Neuron (in vitro differentiated cells): Measurements from ENCODE around the gene WAC.

DNA sequence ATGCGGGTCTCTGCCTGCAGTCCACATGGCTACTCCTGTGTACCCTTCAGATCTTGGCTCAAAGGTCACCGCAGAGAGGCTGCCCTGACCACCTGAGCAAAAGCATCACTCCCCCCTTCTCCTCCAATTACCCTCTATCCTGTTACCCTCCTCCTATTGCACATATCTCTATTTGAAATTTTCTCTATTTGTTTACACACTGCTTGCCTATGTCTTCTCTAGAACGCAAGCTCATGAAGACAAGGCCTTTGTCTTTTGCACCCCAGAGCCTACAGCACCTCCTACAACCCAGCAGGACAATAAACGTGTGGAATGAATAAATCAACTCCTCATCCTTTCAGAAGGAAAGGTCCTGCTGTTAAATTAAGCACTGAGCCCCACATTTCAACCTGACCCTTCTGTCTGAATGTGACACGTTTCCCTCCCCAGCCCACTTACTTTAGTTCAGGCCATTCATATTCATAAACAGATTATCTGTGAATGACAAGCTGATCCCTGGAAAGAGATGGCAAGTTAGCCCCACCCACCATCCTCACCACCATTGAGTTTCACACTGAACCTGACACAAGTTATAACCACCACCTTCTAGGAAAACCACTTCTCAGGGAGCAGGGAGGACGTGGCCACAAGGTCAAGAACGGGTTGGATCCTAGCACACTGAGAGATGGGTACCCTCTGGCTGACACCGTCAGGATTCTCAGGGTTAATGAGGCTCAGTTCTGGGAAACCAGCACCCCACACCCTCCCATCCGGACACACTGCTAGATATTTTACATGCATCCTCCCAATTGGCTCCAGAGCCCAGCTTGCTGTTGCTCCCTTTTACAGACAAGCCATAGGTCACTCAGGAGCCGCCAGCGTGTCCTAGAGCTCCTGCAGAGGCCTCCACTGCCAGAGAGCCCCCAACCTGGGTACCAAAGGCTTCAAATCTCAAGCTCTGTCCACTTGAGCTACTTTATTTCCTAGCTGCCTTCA lies 1.0 kb downstream of the PRTFDC1 start:
- PRO-cap: unidirectional peak, plus-strand start at position 265 of the sequence; bidirectional peak, plus-strand start at position 597 of the sequence, minus-strand start at position 410 of the sequence; bidirectional peak, plus-strand start at position 825 of the sequence, minus-strand start at position 708 of the sequence

DNA sequence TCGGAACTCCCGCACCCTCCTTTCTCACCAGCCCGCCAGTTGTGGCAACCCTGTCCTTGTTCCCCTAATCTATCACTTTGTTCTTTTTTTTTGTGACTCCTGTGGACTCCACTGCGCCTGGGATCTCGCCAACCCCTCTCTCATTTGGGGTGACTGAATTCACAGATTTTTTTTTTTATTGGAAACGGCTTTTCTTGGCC lies 4.5 kb upstream of the GAD2 start:
- PRO-cap: no peak

DNA sequence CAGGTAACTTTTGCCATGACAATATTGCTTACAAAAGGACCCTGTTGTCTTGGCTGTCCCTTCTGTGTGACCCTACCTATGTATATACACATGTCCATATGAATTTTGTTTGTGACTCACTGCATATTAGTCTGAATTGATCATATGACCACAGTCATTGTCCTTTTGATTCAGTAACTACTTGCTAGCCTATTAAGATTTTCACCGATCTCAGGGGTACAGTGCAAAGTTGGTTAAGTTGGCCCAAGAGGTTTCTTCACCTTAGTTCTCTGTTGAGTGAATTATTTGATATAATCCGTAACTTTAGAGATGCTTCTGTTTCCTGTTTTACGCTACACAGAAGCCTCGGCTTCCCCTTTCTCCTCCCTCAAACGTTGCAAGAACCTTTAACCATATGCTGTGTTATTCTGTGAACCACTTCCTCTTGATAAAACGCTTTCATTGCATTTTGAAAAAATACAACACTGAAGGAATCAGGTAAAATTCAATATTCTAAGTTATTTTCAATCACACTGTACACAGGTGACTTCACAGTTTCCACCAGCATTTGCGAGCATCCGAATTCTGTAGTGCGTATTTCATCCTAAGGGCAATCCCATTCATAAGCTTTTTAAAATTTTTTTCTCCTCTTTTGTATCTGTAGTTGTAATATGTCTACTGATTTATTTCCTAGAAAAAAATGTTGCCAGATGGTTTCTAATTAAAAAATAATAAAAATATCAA lies 44.0 kb downstream of the APBB1IP start:
- PRO-cap: no peak

DNA sequence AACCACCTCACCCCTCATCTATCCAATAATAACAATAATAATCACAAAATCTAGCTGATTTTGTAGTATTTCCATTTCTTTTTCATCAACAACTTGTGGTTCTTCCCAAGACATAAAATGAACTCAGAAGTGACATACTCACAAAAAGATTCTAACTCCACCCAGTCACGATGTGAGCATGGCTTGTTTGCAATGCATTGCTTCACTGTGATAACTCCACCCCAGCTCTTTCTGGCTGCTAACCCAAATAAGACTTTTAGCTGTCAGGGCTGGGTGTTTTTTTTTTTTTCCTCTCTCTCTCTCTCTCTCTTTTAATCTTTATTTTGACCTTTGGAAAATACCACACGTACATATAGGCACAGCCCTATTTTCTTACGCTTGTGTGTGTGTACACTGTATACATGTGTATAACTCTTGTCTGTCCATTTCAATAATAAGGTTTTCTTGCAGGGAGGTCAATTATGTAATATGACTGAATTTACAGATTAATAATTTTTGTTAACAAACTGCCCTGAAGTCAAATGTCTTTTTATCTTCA lies 48.9 kb downstream of the APBB1IP start:
- PRO-cap: no peak

DNA sequence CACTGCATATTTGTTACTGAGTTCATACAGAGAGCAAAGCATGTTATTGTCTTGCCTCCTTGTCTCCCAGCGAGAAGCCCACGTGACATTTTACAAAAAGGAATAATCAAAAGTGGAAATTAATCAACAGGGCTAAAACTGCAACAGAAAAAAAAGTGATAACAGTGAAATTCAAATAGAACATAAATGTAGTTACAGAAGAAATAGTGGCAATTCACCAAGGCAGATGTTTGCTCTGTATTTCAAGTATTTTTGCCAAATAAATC lies 35.4 kb upstream of the PDSS1 start:
- PRO-cap: no peak

GRCh38 chr10:26696597-26697056 lies 874 bp upstream of the PDSS1 start:
- PRO-cap: bidirectional peak, plus-strand start at chr10:26696950, minus-strand start at chr10:26697001

- PRO-cap: no peak
These were observed 83.6 kb upstream of the ABI1 start for GRCh38 chr10:26944223-26944864.

- PRO-cap: bidirectional peak, plus-strand start at chr10:27742798, minus-strand start at chr10:27742785; unidirectional peak, minus-strand start at chr10:27742869
These were observed 2.6 kb downstream of the MKX start for GRCh38 chr10:27742716-27743762.

GRCh38 chr10:27743763-27744066 lies 1.9 kb downstream of the MKX start:
- PRO-cap: no peak

- PRO-cap: no peak
These were observed 405 bp upstream of the MKX start for GRCh38 chr10:27745885-27746562.

GRCh38 chr10:27819653-27820172 lies 74.1 kb upstream of the MKX start:
- PRO-cap: no peak

GRCh38 chr10:28171511-28172313 lies 131.2 kb downstream of the MPP7 start:
- PRO-cap: no peak

GRCh38 chr10:28294690-28295520 lies 8.0 kb downstream of the MPP7 start:
- PRO-cap: no peak

DNA sequence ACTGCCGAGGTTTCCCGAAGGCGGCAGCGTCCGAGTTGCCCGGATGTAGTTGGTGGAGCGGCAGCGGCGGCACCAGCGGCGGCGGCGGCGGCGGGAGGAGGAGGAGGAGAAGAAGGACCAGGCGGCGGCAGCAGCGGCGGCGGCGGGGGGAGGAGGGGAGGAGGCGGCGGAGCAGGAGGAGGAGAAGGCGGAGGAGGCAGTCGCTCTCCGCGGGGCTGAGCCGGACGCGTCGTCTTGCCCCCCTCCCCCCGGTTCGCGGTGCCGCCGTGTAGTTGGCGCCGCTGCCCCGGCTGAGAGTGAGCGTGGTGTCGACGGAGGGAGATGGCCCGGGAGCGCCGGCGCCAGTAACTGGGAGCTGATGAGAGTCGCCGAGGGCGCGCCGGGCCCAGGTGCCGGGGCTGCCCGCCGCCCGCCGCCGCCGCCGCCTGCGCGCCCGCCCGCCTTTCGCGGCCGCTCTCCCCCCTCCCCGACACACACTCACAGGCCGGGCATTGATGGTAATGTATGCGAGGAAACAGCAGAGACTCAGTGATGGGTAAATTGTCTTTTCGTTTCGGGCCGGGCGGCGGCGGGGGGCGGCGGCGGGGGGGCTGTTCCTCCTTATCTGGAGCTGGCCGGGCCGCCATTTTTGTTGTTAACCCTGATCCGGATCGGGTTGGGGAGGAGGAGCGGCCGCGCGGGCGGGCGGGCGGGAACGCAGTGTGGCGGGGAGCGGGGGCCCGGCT lies at the start of gene WAC:
TSS of gene WAC (plus strand) at position 33 of the 725 bp plus-strand sequence.
- PRO-cap: bidirectional peak, plus-strand start at position 199 of the sequence, minus-strand start outside the sequence; bidirectional peak, plus-strand start at position 293 of the sequence, minus-strand start at position 298 of the sequence; bidirectional peak, plus-strand start at position 637 of the sequence, minus-strand start at position 479 of the sequence

- PRO-cap: no peak
These were observed 7.4 kb downstream of the WAC start for GRCh38 chr10:28539924-28541035.

DNA sequence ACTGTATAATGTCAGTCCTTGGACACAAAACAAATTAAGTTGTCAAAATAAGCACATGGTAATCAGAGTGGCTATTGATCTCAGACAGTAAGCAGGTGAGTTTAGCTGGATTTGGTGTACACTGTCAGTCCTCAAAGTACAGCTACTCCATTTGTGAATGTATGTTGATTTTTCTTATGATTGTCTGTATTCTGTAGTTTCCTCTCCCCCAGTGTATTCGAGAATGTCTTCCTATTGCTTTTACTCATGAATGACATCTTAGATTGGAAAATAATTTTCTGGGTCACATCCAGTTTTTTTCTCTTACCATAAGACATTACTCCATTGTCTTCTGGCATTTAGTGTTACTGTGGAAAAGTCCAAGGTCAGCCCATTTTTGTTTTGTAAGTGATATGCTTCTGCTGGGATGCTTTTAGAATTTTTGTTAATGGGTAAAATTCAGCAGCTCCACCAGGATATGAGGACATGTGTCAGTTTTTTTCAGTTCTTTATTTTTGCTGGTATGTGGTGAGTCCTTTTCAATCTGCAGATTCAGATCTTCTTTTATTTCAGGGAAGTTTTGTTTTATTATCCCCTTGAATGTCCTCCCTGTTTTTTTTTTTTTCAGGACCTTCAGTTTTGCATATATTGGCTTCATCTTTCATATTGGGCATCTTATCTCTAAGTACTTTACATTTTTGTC lies 33.6 kb downstream of the WAC start:
- PRO-cap: no peak

DNA sequence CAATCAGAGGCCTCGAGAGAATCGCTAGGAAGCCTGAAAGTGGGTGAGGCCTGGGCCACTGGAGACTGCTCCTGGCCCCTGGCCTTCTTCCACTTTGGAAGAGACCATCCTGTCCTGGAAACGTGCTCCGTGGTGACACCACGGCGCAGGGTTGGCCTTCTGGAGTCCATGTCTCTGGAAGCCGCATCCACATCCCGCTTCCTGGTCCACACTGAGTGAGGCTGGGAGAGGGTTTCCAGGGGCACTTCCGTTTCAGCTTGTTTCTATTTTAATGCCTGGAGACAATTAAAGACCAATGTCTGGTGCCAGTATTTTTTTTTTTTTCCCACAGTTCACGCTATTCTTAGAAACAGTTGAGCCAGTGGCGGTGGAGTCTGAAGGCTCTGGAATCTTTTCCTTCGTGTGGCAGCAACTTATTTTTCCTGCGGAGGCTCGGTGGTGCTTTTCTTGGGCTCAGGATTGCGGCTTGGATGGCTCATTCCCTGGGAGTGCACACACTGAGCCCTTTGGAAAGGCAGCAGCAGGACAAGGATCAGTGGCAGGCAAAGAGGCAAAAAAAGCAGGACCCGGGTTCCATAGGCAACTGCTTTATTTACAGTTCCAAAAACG lies 202.6 kb downstream of the BAMBI start:
- PRO-cap: no peak

DNA sequence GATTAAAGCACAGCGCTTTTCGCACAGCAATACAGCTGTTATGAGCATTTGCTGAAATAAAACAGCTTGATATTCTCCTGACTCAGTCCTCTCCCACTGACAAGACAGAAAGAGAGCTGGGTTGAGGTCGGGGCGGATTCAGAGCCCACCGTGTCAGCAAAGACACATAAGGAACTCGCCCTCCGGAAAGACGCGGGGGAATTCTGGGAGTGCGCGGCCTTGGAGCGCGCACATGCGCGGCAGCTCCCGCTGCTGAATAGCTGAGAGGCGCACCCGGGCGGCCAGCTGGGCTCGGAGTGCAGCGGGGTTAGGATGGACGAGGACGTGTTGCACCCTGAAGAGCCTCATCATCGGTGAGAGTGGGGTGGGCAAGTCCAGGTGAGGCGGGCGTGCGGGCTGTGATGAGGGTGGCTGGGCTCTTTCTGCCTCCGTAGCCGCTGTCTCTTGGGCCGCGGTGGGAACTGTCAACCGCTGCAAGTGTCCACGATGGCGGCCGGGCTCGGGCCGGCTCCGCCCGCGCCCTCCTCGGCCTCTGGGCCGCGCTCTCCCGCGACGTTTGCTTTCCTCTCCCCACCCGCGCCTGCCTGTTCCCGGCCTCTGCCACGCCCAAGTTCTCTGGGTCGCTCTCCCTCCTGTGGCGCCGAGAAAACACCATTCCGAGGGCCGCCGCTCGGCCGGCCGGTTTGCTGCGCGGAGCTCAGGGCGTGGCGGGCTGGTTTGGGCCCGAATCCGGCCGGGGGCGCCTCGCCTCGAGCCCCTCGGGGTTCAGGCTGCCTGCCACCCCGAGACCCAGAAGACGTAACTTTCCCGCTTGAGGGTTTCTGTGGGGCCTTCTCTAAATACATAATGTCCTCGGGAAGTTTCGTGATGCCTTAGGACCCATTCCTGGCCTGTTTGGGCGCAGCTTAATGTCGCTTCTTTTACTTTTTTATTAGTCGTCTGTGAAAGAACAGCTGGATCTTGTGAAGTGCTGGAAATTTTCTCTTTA lies 120.7 kb downstream of the LYZL1 start:
- PRO-cap: bidirectional peak, plus-strand start at position 252 of the sequence, minus-strand start at position 161 of the sequence; bidirectional peak, plus-strand start at position 467 of the sequence, minus-strand start at position 534 of the sequence

GRCh38 chr10:29446366-29447157 lies 157.7 kb downstream of the LYZL1 start:
- PRO-cap: no peak

DNA sequence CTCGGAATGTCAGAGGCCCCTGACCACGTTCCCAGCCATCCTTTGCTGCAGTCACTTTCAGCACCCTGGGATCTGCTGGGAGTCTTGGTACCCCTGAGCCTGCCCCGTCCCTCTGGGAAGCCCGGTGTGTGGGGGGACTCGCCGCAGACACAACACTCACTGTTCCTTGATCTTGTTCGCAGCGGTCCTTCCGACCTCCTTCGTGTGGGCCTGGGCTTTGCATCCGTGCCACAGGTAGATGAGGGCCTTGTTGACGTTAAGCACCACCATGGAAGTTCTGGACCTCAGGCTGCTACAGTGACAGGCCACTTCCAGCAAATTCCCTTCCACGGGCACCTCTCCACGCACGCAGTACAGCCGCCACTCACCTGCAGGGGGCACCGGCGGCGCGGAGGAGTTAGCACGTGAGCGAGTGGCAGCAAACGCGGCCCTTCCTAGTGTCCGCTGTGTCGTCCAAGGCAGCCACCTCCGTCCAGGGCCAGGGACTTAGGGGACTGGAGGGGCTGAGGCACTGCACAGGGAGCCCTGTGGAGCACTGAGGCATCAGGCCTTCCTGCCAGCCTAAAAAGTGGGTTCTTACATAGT lies 164.6 kb downstream of the SVIL start:
- PRO-cap: no peak